Placental pericyte (primary cell): ENCODE measurements around the gene LRRC10.

GRCh38 chr12:68828343-68829110 lies 20.6 kb downstream of the MDM2 start:
- CAGE, long polyA plus RNA: no peak

GRCh38 chr12:69239717-69240652 lies 616 bp downstream of the CPSF6 start:
- CAGE, long polyA plus RNA: no peak

DNA sequence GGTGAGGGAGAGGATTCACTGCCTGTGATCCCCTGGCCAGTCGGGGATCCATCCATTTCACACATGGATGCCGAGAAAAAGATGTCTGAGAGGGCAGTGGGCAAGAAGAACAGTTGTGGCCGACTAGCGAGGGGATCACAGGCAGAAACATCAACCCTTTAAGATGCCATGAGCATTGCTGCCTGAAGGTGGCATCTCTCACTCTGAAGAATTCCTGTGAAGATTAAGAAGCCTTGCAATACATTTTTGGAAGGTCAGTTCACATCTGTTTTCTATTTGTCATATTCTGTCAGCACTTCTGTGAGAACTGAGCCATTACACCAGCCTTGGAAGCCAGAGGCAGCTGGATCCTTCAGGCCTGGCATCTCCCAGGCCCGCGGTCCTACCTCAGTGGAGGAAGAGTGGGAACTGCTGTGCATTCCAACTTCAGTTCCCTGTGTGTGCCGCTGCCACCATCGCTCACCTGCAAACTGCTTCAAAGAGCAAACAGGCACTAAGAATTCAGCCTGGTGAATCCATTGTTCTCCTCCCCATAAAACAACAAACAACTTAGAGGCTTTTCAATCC lies 54.4 kb upstream of the FRS2 start:
- CAGE, long polyA plus RNA: no peak

DNA sequence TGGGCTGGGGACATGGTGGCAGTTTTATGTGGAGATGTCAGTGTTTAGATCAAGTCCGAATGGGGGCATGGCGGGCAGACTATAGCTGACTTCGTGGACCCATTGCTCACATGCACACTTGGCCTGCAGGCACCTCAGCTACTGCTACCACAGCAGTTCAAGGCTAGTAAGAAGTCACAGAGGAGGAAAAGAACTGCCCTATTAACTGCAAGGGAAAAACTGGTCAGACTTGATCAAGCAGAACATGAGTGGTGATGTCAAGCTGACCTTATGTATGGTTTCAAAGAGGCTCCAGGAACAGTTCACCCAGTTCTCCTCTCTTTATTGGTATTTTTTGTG lies 30.2 kb upstream of the FRS2 start:
- CAGE, long polyA plus RNA: no peak

GRCh38 chr12:69610561-69611198 lies at the start of gene LRRC10:
TSS of gene LRRC10 (minus strand) at chr12:69610907.
- CAGE, long polyA plus RNA: no peak

DNA sequence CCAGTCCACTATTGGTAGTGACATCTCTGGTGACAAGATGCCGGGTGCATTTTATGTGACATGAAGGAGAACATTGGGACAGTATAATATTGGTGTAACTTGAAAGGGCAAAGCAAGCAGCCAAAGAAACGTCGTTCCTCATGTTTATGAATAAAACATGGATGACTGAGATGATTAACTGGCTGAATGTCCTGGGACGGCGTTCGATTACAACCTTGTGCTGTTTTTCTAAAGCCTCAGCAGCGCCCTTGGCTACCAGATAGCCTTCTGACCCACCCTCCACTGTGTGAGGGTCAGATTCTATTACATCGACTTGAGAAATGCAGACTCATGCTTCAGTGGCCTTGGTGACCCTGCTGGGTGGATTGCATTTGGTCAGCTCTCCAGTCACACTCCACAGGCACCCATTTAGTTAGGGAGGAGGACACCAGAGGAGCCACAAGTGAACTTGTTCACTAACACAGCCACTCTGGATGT lies 41.4 kb downstream of the BEST3 start:
- CAGE, long polyA plus RNA: no peak

- CAGE, long polyA plus RNA: no peak
Observed at GRCh38 chr12:69819989-69820486, 5.0 kb upstream of the MYRFL start.

GRCh38 chr12:69966379-69966820 lies 141.4 kb downstream of the MYRFL start:
- CAGE, long polyA plus RNA: no peak

- CAGE, long polyA plus RNA: no peak
Observed at GRCh38 chr12:70242300-70243143, 711 bp upstream of the CNOT2 start.

DNA sequence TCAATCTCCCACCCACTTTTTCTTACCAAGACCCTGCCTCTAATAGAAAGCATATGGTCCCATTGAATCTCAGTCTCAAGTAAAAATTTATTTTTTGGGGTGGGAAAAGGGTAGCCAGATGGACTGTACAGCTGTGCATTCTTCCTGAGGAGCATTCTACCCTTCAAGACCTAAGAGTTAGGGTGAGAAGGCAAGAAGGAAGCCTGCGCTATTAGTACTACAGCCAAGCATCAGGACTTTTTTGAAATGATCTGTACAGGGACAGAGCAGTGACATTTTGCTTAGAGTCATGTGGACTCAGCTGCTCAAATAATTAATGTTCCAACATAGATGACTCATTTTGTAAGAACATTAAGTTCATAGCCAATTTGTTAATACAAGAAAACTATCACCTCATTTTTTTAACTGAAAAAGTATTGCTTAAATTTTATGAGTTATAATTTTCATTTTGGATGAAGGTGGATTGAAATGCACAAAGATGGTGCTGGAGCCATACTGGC lies 92.5 kb downstream of the KCNMB4 start:
- CAGE, long polyA plus RNA: no peak

GRCh38 chr12:70469475-70469702 lies 103.3 kb downstream of the KCNMB4 start:
- CAGE, long polyA plus RNA: no peak

DNA sequence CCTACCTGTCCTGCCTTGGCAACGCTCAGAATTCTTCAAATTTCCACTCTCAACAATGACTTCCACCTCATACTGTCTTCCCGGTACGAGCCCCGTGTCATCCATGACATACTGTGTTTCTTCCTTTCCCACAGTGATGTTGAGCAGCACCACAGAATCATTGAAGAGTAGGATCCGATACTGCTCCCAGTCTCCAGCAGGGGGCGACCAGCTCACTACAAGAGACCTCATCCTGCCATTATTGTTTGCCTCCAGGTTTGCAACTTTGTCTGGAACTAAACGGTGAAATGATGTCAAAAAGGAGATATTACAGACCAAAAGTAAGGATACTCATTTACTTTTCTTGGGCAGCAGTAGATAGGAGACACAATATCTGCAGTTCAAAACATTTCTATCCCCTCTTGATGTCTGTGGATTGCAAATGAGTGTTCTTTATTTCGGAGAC lies 47.2 kb downstream of the PTPRB start:
- CAGE, long polyA plus RNA: no peak

- CAGE, long polyA plus RNA: no peak
Observed at GRCh38 chr12:70661711-70662258, 24.6 kb upstream of the PTPRB start.

- CAGE, long polyA plus RNA: no peak
Observed at GRCh38 chr12:71163193-71163801, 5.5 kb upstream of the TSPAN8 start.

DNA sequence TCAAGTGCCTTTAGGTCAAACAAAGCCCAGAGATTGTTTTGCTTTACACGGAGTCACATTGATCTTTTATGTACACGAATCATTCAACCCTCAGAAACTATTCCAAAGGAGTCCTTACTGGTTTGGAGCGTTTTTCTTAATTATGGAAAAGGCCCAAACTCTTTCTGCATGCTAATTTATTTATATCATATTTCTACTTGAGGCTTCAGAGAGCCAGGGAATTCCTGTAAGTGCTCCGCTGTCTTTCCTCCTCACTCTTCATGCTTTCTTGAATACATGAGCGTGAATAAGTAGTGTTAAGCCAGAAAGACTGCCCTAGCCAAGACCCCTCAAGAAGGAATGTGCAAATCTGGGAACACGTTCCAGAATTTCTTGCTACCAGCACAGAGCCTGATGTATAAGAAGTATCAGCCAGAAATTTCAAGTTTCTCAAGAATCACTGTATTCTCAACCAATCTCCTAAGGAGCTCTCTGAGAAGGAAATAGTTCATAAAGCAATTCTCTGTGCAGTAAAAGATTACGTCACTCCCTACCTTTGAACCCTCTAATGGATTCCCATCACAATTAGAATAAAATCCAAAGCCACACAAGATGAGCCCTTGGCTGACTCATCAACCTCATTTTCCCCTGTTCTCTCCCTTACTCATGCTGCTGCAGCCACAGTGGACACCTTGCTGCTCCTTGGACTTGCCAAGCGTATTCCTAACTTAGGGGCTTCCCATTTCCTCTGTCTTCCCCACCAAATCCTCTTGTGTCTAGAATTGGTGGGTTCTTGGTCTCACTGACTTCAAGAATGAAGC lies 6.8 kb upstream of the TSPAN8 start:
- CAGE, long polyA plus RNA: no peak

GRCh38 chr12:71214437-71214975 lies 56.7 kb upstream of the TSPAN8 start:
- CAGE, long polyA plus RNA: no peak

- CAGE, long polyA plus RNA: no peak
Observed at GRCh38 chr12:71769919-71770335, 15.3 kb downstream of the RAB21 start.

DNA sequence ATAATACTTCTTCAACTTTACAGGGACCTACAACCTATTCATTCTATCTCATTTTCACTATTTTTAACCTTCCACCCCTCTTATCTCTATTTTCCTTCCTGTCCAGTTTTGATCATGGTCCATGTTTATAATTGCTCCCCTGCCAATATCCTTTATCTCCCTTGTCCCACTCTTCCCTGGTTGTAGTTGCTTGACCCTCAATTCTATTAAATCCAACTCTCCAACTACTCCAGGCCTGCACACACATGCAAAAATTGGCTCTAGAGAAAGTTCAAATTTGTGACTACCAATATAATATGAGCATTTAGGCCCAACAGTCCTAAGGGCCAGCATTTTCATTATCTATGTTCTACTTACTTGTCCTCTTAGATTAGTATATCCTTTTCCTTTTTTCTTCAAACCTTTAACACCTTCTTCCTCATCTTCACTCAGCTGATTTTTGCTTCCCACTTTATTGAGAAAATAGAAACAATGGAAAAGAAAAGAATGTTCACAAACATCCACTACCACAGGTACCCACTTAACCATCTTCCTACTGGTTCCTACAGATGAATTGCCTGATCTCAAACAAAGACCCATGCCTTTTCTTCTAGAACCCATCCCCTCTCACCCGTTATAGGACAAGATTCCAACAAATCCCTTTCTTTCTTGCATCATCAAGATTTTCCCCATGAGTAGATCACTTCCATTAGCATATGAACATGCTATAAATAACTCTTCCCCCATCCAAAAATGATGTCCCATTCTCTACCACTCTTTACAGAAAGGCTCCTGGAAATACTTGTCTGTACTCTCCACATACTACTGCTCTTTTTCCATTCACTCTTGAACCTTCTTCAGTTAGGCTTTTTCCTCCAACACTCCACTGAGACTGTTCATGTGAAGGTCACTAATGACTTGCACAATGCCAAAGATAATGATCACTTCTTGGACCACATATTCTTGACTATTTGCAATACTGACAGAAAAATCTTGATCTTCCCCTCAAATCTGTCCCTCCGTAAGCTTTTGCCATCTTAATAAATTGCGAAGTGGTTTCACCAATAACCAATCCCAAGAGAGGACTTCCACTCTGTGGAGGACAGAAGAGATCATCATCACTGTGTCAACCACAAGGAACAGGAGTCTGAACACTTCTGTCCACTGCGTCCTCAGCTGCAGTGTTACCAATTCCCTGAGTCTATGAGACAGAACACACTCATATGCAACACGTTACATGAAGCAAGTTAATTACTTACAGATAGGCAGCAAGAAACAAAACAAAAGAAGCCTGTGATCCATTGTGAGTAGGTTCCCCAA lies 17.6 kb upstream of the TRHDE start:
- CAGE, long polyA plus RNA: no peak

DNA sequence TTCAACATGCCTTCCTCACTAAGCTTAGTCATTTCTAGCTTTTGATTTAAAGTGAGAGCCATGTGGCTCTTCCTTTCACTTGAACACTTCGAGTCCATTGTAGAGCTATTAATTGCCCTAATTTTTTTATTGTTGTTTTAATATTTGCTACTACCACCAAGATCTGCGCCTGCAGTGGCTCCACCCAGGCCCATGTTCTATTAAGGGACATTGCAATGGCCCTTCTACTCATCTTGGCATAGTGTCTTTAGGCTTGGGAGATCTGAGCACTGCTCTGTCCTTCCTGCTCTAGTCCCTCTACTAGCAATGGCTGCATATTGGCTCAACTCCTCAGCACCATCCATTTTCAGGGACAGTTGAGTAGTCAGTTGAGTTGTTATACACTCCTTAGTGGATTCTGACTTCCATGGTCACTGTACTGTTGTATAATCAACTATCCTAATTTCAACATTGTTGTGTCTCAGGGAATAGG lies 256.2 kb downstream of the KCNC2 start:
- CAGE, long polyA plus RNA: no peak

DNA sequence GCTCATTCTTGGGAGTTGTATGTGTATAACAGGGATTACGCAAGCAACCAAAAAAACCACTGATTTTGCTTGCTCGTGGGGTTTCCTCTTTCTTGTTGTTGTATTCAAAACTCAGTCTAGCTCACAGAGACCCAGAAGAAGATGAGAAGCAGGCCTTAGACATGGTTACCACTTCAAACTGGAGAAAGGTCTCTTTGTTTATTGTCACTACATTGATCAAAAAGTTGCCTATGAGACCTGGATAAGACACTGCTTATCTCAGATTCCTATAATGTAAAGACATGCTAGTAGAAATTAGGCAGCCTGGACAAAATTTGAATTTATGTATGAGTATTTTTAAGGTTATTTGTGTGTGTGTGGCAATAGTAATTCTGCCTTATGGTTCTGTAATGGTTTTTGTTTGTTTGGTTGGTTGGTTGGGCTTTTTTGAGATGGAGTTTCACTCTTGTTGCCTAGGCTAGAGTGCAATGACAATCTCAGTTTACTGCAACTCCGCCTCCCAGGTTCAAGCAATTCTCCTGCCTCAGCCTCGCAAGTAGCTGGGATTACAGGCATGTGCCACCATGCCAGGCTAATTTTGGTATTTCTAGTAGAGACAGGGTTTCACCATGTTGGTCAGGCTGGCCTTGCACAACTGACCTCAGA lies 1.9 kb upstream of the GLIPR1 start:
- CAGE, long polyA plus RNA: no peak